Thyroid gland (tissue), 7 donors: Measurements from ENCODE around the gene QKI.

DNA sequence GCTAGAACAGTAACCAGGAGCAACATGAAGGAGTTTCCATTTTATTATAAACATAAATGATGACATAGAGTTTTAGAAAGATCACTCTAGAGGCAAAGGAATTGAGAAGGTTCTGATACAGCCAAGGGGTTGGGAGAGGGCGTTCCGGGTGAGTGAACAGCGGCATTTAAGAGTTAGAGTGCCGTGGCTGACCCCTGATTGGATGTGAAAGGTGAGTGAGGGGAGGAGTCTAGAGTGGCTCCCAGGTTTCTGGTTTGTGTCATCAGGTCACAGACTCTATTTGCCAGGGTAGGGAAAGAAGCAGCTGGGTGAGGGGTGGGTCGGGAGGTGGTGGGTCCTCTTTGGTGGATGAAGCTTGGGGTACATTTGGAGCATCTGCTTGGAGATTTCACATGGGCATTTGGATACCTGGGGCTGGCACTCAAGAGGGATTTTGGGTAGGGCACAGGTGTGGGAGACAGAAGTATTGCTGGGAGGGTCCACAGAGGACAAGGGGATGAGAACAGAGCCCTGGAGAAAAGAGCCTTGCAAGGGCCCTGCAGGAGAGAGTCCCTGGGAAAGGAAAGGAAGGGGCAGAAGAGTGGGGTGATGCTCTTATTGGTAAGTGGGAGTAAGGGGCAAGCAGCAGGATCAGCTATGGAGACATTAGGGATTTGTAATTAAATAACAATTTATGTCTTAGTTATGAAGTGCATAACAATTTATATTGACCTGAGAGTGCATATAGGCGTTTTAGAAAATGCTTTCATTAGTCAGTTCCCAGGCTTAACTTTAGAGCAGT lies 124.5 kb downstream of the MAP3K4 start:
- PRO-cap, 2 experiments, result no peak in any of the 2 experiments
- RAMPAGE, long total RNA, 5 experiments, result no peak in any of the 5 experiments

DNA sequence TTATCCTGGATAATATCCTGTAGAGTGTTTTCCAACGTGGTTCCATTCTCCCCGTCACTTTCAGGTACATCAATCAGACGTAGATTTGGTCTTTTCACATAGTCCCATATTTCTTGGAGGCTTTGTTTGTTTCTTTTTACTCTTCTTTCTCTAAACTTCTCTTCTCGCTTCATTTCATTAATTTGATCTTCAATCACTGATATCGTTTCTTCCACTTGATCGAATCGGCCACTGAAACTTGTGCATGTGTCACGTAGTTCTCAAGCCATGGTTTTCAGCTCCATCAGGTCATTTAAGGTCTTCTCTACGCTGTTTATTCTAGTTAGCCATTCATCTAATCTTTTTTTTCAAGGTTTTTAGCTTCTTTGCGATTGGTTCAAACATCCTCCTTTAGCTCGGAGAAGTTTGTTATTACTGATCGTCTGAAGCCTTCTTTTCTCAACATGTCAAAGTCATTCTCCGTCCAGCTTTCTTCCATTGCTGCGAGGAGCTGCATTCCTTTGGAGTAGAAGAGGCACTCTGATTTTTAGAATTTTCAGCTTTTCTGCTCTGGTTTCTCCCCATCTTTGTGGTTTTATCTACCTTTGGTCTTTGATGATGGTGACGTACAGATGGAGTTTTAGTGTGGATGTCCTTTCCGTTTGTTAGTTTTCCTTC lies 96.5 kb downstream of the AGPAT4 start:
- PRO-cap, 2 experiments, result no peak in any of the 2 experiments
- RAMPAGE, long total RNA, 5 experiments, result no peak in any of the 5 experiments

DNA sequence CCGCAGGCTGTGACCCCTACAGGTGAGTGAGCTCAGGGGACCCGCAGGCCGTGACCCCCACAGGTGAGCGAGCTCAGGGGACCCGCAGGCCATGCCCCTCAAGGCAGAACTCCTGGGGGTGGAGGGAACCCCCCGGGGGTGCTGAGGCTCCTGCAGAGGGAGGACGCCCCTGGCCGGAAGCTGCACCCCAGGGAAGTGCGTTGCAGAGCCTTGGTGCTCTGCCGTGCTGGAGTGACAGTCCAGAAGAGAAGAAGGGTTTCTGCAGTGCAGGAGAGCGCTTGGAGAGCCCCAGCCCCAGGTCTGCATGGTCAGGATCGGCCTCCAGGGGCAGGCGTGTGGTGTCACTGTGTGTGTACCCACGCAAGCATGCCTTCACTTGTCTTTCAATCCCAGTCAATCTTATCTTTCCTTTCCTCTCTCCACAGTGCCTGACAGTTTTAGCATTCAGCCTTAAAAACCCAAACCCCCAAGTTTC lies 101.2 kb upstream of the AGPAT4 start:
- PRO-cap, 2 experiments, result no peak in any of the 2 experiments
- RAMPAGE, long total RNA, 5 experiments, result no peak in any of the 5 experiments

DNA sequence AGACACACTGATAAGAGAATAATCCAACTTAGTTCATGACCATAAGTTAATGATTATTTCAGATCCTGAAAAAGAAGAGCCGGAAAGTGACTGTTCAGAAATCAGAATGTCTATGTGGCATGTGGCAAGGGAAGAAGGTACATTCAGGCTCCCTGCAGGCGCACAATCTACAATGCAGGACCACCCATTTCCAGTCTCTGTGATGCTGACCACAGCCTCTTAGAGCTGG lies 666.7 kb upstream of the AGPAT4 start:
- PRO-cap, 2 experiments, result no peak in any of the 2 experiments
- RAMPAGE, long total RNA, 5 experiments, result no peak in any of the 5 experiments

- PRO-cap, 2 experiments, result no peak in any of the 2 experiments
- RAMPAGE, long total RNA, 5 experiments, result no peak in any of the 5 experiments
Observed at GRCh38 chr6:162388147-162388500, 339.4 kb downstream of the PRKN start.

DNA sequence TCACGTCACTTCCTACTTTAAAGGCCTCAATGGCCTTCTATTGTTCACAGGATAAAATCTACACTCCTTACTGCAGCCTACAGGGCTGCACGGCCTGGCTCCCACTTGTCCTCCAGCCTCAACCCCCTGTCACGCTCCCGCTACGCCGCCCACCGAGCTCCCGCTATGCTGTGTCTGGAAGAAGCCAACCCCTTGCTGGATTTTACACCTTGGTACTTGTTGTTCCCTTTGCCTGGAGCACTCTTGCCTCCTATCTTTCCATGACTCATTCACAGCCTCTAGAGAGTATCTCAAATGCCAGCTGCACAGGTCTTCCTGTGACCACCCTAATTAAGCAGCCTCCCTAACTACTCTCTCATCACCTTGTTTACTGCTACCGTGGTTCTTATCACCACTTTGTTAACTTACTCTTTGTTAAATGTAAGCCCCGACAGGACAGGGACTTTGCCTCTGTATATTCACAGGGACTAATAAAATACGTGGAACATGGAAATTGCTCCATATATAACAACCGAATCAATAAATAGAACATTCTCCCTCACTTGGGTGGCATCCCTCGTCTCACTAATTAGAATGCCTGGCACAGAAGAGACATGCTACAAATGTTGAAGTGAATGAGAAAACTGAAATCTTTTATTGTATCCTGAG lies 259.8 kb downstream of the PRKN start:
- PRO-cap, 2 experiments, result no peak in any of the 2 experiments
- RAMPAGE, long total RNA, 5 experiments, result no peak in any of the 5 experiments

DNA sequence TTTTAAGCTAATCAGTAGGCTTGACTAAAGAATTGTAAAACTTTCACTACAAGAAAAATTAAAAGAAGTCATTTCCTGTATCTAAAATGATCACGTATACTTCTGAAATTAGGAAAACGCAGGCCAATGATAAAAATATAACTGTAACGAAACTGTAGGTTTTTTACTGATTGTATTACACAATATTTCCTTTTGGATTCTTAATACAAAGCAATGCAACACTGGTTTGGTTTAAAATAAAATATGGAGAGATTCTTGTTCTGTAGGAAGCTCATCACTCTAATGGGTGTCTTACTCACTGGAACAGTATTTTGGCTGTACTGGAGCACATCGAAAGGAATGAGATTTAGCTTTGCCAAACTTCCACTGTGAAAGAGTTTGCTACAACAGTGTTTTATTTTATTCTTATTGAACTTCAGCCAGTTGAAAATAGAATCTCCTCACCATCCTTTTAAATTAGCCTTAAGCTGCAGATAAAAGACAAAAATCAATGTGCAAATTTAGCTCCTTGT lies 230.8 kb upstream of the QKI start:
- PRO-cap, 2 experiments, result no peak in any of the 2 experiments
- RAMPAGE, long total RNA, 5 experiments, result no peak in any of the 5 experiments

GRCh38 chr6:163314619-163315208 lies 99.8 kb upstream of the QKI start:
- PRO-cap, 2 experiments, result no peak in any of the 2 experiments
- RAMPAGE, long total RNA, 5 experiments, result no peak in any of the 5 experiments

DNA sequence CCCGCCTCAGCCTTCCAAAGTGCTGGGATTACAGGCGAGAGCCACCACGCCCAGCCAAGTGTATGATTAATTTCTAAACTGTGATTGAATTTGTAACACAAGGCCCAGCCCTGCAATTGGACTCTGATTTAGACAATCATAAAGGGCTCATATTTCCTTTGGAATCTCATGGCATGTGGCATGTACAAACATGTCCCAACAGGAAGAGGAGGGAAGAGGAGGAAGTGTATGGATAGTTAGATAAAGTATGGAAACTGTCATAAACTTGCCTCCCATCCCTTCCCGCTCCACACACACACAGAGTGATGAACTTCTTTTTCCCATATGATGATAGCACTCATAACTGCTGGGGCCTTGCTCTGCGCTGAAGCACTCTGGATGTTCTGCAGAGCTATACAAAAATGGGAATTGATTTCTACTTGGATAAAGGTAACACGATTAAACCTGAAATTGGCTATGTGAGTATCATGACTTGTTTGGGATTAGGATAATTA lies 27.1 kb upstream of the QKI start:
- PRO-cap, 2 experiments, result peak in 1 of 2 experiments; most common plus-strand start position 340 of the sequence (in 1)
- RAMPAGE, long total RNA, 5 experiments, result no peak in any of the 5 experiments

GRCh38 chr6:163414299-163415379 lies at the start of gene QKI:
QKI (plus strand) TSS chr6:163414718.
- PRO-cap, 2 experiments, result peak in 2 of 2 experiments; most common plus-strand start chr6:163414720 (in 2); most common minus-strand start chr6:163414648 (in 2)
- RAMPAGE, long total RNA, 5 experiments, result no peak in any of the 5 experiments

DNA sequence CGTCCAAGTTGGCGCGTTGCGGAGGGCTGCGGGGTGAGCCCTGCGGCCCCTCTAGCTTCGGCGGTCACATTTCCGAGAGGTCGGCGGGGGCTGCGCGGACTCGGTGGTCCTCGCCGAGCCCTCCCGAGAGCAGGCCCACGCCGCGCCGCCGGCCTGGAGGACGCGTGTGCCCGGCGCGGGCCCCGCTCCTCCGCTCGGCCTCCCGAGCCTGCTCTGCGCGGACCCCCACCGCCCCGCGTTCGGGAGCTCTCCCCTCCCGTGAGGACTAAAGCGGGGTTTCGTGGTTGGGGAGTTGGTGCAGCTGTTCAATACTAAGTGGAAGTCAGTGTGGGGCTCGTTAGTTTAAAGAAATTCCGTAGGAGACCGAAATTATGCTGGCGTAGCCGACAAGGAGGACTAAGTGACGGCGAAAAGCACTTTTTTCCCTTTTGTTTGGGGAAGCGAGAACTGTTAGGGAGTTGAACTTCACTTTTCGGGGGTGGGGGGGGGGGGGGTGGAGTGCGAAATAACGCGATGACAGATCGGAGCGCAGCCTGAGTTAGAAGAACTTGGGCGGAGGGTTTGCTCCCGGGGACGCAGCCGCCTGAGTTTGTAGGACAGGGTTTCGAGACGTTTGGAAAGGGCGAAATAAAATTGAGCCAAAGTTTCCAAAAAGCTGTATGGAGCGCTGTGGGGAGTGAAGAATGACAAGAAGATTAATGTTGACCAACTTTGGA lies 1.2 kb downstream of the QKI start:
- PRO-cap, 2 experiments, result peak in 2 of 2 experiments; most common plus-strand start position 536 of the sequence (in 1); most common minus-strand start position 434 of the sequence (in 2)
- RAMPAGE, long total RNA, 5 experiments, result no peak in any of the 5 experiments

DNA sequence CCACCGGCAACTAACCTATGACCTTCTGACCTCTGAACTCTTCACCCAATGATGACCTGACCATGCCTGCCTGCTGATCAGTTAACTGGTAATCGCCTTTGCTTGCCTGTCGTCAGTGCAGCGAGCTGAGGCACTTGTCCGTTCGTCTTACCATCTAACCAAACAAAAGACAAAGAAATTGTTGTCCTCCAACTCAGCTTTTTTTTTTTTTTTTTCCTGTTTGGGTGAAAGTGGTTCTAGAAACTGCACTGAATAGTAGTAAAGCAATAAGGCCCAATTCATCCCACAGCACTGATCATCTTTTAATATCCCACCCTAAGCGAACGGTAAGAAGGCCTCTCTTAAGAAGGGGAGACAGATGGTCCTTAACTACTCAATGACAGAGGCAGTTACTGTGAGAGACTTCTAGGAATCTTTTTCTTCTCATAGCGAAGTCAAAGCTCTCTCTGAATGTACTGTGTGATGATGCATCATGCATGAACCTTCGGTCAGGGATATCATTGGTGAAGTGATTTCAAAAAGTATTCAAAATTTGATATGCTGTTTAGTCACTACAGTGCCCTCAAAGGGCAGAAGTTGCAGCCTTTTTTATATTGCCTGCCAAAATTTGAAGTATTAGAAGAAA lies 156.3 kb downstream of the QKI start:
- PRO-cap, 2 experiments, result no peak in any of the 2 experiments
- RAMPAGE, long total RNA, 5 experiments, result no peak in any of the 5 experiments

GRCh38 chr6:163572329-163573228 lies 158.1 kb downstream of the QKI start:
- PRO-cap, 2 experiments, result no peak in any of the 2 experiments
- RAMPAGE, long total RNA, 5 experiments, result no peak in any of the 5 experiments

DNA sequence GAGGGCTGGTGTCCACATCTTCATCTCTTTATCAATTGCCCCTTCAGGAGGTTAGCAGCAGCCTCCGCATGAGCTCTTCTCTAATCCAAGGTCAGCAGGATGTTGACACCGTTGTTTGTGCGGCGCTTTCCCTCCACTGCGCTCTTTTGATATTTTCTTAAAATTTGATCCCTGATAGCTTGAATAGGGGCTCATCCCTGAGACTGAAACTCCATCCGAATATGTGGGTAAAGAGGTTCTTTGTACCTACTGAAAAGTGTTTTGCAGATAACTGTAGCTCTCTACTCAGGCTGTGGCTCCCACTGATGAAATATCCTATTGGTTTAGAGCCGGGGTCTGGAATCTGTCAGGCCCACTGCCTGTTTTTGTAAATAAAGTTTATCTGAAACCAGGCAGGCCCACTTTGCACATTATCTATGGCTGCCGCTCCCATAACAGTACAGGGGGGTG lies 362.5 kb downstream of the QKI start:
- PRO-cap, 2 experiments, result no peak in any of the 2 experiments
- RAMPAGE, long total RNA, 5 experiments, result no peak in any of the 5 experiments

DNA sequence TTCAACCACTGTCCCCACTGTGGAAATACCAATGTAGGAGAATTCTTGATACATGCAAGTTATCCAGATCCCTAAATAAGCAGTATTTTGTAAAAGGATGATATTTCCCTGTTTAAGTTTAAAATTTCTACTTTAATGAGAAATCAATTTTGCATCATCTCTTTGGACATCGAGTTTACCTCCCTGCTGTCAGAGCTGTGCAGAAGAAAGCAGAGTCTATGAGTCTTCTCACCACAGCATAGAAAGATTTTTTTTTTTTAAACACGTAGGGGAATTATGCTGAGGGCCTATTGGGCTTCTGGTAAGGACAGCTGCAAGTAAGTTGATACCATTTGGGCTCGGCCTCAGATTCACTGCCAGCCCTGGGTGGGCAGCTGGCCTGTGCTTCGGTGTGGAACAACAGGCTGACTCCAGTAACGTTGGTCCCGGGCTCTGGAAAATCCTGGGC lies 366.3 kb downstream of the QKI start:
- PRO-cap, 2 experiments, result no peak in any of the 2 experiments
- RAMPAGE, long total RNA, 5 experiments, result no peak in any of the 5 experiments

GRCh38 chr6:163814432-163815147 lies 400.1 kb downstream of the QKI start:
- PRO-cap, 2 experiments, result no peak in any of the 2 experiments
- RAMPAGE, long total RNA, 5 experiments, result no peak in any of the 5 experiments

DNA sequence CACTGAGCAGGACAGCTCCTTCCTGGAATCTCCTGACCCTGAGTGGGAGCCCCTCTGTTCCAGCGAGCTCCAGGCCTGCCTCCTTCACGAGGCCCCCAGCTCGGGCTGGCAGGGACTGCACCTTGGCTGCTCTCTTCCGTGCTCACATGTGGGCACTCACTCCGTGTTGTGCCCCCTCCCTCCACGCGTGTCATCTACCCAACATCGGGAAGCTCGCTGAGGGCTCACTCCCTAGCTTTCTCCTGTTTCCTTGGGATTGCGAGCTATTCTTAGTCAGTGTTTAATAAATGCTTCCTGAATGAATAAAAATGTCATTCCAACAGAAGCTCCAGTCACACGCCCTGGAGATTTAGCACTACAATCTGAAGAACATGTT lies 545.1 kb downstream of the QKI start:
- PRO-cap, 2 experiments, result no peak in any of the 2 experiments
- RAMPAGE, long total RNA, 5 experiments, result no peak in any of the 5 experiments

GRCh38 chr6:163963181-163963686 lies 548.7 kb downstream of the QKI start:
- PRO-cap, 2 experiments, result no peak in any of the 2 experiments
- RAMPAGE, long total RNA, 5 experiments, result no peak in any of the 5 experiments

DNA sequence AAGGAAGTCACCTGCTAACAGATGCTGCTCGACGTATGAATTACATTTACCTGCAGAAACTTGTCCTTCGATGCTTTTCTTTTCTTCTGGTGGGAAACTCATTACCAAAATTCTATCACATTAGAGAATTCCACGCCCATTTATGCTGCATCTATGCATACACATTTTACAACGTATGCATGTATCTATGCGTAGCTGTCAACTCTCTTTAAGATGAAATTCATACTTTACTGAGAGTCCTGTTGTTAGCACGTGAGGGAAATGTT lies 89.8 kb upstream of the PDE10A start:
- PRO-cap, 2 experiments, result no peak in any of the 2 experiments
- RAMPAGE, long total RNA, 5 experiments, result no peak in any of the 5 experiments

GRCh38 chr6:165847297-165847679 lies 184.2 kb upstream of the PDE10A start:
- PRO-cap, 2 experiments, result no peak in any of the 2 experiments
- RAMPAGE, long total RNA, 5 experiments, result no peak in any of the 5 experiments